ENCODE data around the gene IFFO1.

GRCh38 chr12:5503592-5504026 lies 71.7 kb downstream of the NTF3 start:
- PRO-cap, result no peak

GRCh38 chr12:5581799-5582291 lies 149.9 kb downstream of the NTF3 start:
- PRO-cap, result no peak

- PRO-cap, result no peak
These were observed 3.5 kb downstream of the VWF start for GRCh38 chr12:6120807-6121587.

GRCh38 chr12:6159884-6160422 lies 35.5 kb upstream of the VWF start:
- PRO-cap, result no peak

DNA sequence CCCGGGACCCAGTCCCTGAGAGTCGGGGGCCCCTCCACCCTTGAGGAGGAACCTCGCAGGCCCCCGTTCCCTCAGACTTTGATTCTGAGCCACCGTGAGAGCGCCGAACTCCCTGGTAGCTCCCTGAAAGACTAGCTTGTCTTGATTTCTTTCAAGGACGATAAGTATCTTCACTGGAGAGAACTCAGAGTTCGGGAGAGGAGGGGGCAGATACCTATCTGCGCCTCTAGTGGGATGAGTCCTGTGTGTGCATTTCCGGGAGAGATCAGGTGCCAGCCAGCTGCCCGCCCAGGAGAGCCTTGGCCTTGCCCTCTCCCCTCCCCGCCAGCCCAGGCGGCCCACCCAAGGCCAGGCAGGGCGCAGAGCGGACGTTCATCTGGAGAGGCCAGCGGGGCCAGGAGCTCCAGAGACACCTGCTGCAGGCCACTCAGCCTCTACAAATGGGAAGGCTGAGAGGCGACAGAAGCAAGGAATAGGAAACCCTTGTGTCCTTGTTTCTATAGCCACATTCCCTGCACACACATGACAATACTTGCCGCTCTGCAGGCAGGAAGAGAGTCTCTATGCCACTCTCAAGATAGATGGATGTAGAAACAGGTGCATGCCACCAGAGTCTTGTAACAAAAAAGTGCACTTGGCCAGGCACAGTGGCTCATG lies 1.0 kb downstream of the CD9 start:
- PRO-cap, result no peak

DNA sequence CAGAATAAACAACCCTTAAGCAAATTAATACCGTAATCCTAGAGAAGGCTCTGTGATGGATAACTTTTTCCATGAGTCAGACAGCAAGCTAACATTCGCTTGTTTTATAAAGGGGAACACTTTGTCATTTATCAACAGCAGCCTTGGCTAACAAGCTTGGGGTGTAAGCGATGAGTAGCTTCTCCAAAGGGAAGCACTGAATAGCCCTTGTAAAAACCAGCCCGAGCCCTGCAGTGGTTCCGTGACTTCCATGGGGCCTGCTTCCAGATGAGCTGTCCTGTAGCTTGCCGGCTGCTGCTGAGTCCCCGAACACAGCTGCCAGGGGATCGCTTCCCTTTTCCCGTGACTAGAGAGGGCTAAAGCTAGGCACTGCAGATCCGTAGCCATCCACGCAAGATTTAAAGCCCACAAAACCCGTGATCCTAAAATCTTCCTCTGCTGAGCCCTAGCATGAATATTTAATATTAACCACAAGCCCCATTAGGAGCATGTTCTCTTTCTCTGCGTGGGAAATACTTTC lies 29.7 kb downstream of the CD9 start:
- PRO-cap, result no peak

GRCh38 chr12:6230386-6231176 lies 30.4 kb downstream of the CD9 start:
- PRO-cap, result no peak

DNA sequence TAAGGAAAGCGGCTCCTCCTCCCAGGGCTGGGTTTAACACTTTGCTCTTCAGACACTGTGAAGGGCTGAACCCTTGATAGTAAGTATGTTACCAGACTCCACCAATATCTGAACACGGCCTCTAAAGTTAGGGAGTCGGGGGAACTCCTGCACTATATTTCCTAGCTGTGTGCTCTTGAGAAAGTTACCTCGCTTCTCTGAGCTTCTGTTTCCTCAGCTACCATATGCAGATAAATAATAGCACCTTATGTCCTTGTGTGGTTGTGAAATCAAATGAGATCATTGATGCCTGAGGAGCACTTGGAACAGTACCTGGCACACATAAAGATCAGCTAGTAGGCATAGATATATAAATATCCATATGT lies 33.3 kb upstream of the PLEKHG6 start:
- PRO-cap, result no peak

DNA sequence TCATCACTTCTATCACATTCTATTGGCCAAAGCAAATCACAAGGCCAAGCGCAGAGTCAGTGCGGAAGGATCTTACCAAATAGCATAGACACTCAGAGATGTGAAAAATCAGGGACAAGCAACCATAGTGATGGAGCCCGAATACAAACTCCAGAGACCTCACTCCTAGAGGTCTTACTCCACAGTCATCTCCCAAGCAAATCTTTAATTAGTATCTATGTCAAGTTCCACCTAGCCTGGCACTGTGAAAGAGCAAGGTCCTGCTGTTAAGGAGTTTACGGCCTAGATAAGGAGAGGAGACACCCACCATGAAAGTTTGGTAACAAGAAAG lies 7.5 kb upstream of the PLEKHG6 start:
- PRO-cap, result no peak

DNA sequence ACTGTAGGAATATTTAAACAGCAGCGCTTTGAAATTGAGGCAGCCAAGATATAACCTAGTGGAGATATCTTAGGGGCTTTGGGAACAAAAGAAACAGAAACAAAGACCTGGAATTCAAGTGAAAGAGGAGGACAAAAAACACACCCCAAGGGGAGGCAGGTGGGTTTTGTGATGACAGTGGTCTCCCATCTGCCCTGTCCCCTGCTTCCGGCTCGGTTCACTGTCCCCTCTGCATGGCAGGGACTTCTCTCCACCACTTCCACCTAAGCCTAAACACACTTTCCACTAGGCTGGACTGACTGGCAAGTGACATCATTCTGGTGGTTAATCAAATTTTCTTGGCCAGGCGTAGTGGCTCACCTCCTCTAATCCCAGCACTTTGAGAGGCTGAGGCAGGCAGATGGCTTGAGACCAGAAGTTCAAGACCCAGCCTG lies 11.8 kb downstream of the PLEKHG6 start:
- PRO-cap, result no peak

GRCh38 chr12:6337889-6338914 lies 3.7 kb downstream of the TNFRSF1A start:
- PRO-cap, result no peak

DNA sequence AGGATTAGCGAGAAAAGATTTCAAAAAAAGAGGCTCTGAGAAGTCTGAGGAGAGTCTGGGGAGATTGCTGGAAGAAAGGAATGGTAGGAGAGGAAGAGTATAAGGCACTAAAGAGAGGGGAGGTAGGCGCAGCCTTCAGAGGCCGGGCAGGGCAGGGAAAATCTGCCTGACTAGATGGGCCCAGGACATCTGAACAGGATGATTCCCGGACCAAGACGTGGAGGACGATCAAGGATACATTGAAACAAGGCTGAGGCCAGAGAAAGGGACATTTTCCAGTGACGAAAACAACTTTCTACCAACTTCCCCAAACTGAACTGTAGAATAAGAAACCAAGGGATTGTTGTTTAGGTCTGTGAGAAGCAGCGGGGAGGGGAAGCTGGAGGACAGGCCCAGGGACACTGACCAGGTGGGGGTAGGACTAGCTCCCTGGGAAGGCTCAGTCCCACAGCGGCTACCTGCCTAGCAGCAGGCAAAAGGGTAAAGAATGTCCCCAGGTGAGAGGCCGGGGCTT lies 1.2 kb downstream of the TNFRSF1A start:
- PRO-cap, result no peak

GRCh38 chr12:6376947-6377261 lies 1.5 kb upstream of the SCNN1A start:
- PRO-cap, result no peak

GRCh38 chr12:6517078-6517965 lies 17.0 kb upstream of the GAPDH start:
- PRO-cap, result no peak

DNA sequence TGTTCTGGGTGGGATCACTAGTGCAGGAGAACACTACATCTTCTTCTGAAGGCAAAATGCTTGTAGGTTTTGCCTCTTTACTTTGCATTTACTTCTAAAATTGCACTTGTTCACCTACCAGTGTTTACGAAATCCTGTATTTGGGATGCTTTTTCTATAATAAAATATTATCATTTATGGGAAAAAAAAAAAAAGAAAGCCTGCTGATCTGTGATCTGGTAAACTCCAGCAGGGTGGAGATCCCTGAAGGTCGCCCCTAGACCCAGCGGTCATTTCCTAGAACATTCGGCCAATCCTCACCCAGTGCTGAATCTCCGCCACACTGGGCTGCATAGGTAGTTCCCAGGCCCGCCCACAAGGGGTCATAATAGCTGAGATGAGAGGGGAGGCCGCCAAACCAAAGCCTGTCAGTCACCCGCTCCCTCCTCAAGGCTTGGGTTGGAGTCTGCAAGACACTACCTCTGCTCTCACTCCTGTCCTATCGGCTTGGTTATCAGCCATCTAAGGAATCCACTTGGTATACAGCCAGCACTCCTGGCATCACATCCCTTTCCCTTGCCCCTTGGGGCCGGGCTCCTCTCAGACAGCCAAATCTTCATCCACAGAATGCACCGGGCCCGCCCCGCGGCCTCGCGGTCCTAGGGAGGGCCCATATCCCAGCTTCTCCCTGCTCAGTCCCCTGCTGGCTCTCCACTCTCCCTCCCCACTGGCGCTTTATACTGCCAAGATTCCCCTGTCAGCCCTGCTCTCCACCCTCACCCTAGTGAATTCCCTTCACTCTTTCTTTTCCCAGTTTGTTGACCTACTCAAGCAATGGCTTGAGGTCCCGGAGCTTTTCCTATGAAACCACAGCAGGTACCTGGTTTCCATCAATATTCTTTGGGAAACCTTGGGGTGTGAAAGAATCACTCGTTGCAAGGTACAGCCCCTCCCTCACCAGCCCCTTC lies 1.7 kb downstream of the IFFO1 start:
- PRO-cap, result no peak

DNA sequence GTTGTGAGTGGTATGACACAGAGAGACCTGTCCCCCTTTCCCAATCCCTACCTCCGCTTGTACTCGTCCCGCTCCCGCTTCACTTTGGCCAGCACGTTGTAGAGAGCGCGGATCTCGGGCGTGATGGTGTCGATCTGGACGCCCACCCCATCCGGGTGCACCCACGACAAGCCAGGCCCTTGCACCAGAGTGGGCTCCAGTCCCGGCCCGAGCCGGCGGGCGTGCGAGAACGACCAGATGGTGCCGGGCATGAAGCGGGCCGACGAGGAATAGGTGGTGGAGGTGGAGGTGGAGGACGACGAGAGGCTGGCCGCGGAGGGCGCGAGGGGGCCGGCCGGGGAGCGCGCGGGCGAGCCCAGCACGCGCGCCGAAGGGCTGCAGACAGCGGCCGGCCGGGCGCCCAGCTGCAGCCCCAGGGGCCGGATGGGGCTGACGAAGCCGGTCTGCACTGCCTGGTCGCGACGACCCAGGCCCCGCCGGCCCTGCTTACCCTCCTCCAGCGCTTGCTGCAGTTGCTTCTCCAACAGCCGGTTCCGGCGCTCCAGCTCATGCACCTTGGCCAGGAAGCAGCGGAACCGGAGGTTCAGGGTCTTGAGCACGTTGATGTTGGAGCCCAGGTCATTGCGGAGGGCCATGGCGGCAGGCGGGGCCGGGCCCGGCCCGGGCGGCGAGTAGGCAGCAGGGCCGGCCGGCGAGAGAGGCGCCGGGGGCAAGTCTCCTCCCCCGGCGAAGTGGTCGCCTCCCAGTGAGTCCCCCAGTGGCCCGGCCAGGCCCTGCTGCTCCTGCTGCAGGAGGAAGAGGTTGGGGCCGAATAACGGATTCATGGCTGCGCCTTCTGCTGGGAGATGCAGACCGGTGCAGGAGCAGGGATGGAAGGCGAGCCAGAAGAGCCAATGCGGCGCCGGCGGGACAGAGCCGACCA lies at the start of gene IFFO1:
Gene IFFO1 (minus strand): TSS at position 837 of the 922 bp plus-strand sequence.
- PRO-cap, result unidirectional peak, minus-strand start at position 837 of the sequence

- PRO-cap, result no peak
These were observed 13.0 kb upstream of the NOP2 start for GRCh38 chr12:6581038-6581541.

- PRO-cap, result no peak
These were observed 14.3 kb downstream of the CHD4 start for GRCh38 chr12:6592806-6593316.

DNA sequence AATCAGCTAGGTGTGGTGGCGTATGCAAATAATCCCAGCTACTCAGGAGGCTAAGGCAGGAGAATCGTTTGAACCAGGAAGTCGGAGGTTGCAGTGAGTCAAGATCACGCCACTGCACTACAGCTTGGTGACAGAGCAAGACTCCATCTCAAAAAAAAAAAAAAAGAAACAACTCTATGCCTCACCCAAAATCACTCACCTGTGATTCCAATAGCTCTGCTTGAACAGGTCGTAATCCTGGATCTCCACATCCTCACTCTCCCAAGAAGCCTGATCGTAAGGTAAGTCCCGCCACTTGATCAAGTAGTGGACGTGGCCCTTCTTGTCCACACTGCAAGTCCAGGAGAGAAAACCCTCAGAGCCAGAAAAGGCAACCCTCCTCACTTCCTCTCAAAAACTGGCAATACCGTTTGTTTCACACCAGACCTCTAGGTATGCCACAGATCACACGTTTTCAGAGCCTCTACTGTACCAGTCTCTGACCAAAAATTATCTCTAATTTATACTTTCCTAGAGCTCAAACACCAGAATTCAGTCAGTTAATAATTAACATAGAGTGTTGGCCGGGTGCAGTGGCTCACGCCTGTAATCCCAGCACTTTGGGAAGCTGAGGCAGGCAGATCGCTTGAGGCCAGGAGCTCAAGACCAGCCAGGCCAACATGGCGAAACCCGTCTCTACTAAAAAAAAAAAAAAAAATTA lies 11.2 kb downstream of the CHD4 start:
- PRO-cap, result no peak

DNA sequence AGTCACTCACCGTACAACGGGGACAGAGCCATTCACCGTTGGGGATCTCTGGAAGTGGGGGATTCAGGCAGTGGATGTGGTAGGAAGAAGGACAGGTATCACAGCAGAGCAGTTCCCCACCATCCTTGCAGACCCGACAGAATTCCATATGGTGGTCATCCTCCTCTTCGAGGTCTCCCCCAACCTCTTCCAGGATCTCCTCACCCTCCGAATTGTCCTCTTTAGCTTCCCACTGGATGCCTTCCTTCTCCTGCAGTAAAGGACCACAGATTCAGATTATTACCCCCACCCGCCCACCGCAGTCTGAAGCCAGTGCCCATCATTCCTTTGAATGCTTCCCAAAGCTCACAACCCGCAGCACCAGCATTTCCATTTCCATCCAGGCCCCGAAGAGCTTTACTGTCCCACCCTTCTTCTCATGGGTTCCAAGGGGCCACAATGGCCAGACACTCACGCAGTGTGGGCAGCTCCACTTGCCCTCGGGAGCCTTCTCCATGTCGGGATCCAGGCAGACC lies 7.4 kb downstream of the CHD4 start:
- PRO-cap, result no peak

All from progenitor cell of endocrine pancreas (in vitro differentiated cells).